ENCODE data around the genes KLHL18 and UCN2.

GRCh38 chr3:47188057-47188256 is 24.0 kb upstream of the SETD2 start:
- PRO-cap, result no peak

- PRO-cap, result no peak
These were observed 2.0 kb downstream of the KIF9 start for GRCh38 chr3:47280453-47281178.

- PRO-cap, result bidirectional peak, plus-strand start at chr3:47282946, minus-strand start at chr3:47282889; bidirectional peak, plus-strand start at chr3:47283282, minus-strand start at chr3:47283106
These were observed at the start of gene KLHL18 for GRCh38 chr3:47282386-47283616. KLHL18 (plus strand) TSS chr3:47282944.

GRCh38 chr3:47481755-47482802 is 6.3 kb upstream of the SCAP start:
- PRO-cap, result no peak

DNA sequence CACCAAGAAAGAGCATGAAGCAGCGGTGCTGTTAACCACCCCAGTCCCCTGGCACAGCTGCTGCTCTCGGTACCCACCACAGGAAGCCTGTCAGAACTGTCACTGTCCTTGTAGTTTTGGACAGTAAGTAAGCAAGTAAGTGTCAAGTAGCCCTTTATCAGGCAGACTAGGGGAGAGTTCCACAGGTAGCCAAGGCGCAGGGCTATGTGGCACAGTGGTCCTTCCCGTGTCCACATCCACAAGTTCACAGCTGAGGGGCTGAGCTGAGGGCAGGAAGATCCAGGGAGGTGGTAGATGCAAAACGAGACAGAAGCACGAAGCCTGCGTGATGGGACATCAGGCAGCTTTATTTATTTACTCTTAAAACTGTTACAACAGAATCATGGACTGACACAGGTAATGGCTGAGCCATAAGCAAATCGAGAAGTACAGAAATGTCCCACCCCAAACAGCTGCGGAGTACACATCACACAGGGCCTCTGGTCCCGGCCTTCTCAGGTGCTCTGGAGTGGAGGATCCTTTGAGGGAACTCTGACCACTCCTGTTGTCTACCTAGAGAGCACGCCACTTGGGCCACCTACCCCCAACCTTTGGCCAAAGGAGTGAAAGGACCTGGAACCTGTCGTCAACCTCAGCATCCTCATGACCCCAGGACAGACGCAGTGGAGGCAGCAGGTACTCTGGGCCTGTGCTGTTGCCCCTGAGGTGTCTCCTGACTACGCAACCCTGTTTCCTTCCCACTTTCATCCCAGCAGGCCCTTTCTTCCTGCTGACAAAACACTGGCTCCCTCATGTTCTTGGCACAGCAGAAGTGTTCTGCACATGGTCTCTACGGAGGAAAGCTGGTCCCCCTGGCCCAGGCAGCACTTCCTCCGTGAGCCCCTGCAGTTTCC is 47.7 kb downstream of the DHX30 start:
- PRO-cap, result no peak

GRCh38 chr3:47851262-47851770 is 48.4 kb downstream of the DHX30 start:
- PRO-cap, result no peak

- PRO-cap, result no peak
These were observed 89.2 kb downstream of the DHX30 start for GRCh38 chr3:47891803-47892873.

DNA sequence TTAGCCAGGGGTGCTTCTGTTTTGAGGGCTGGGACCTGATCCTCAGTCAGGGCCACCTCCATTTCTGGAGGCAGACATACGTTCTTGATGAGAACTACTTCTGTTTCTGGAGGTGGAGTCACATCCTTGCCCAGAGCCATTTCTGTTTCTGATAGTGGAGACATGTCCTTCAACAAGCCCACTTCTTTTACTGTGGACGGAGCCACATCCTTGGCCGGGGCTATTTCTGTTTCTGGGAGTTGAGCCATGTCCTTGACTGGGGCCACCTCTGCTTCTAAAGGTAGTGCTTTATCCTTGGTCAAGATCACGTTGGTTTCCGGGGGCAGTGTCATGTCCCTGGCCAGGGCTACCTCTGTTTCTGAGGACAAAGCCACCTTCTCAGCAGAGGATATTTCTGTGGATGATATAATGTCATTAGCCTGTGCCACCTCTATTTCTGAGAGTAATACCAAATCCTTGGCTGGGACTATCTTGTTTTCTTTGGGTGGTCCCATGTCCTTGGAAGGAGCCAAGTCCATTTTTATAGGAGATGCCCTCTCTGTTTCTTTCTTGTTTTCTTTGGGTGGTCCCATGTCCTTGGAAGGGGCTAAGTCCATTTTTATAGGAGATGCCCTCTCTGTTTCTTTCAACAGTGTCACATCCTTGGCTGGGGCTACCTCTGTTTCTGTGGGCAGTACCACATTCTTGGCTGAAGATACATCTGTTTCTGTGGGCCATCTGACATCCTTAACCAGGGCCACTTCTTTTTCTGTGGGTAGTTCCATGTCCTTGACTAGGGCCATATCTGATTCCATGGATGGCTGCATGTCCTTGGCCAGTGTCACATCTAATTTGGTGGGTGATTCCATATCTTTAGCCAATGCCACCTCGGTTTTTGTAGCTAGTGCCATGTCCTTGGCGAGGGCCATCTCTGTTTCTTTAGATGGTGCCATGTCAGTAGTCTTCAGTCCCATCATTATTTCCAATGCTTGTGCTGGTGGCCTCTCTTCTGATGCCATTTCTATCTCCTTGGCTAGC is 99.8 kb downstream of the MAP4 start:
- PRO-cap, result no peak

- PRO-cap, result no peak
These were observed 2.7 kb upstream of the MAP4 start for GRCh38 chr3:48018826-48019374.

DNA sequence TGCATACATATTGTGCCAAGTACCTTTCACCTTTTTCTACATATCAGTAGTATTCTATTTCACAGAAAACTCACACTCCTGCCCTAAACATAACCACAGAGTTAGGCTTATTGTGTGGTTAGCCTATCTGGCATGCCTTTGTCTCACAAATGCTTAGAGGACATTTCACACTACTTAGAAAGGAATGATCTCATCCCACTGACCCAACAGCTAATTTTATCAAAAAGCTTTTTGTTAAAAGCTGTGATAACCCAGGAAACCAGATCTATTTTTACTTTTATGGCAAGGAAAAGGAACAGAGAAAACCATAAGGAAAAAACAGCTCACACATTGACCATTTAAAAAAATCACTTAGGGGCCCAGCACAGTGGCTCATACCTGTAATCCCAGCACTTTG is 17.8 kb upstream of the MAP4 start:
- PRO-cap, result no peak

- PRO-cap, result no peak
These were observed 57.8 kb downstream of the CDC25A start for GRCh38 chr3:48130192-48131061.

GRCh38 chr3:48301830-48302328 is 712 bp upstream of the NME6 start:
- PRO-cap, result no peak

- PRO-cap, result bidirectional peak, plus-strand start at chr3:48429445, minus-strand start at chr3:48429344
These were observed 649 bp downstream of the PLXNB1 start for GRCh38 chr3:48429195-48429678.

- PRO-cap, result no peak
These were observed at the start of gene UCN2 for GRCh38 chr3:48563355-48564598. UCN2 (minus strand) TSS chr3:48563781.

GRCh38 chr3:48695148-48695910 is 9.6 kb upstream of the NCKIPSD start:
- PRO-cap, result no peak

- PRO-cap, result no peak
These were observed 22.2 kb upstream of the IP6K2 start for GRCh38 chr3:48739011-48739825.

DNA sequence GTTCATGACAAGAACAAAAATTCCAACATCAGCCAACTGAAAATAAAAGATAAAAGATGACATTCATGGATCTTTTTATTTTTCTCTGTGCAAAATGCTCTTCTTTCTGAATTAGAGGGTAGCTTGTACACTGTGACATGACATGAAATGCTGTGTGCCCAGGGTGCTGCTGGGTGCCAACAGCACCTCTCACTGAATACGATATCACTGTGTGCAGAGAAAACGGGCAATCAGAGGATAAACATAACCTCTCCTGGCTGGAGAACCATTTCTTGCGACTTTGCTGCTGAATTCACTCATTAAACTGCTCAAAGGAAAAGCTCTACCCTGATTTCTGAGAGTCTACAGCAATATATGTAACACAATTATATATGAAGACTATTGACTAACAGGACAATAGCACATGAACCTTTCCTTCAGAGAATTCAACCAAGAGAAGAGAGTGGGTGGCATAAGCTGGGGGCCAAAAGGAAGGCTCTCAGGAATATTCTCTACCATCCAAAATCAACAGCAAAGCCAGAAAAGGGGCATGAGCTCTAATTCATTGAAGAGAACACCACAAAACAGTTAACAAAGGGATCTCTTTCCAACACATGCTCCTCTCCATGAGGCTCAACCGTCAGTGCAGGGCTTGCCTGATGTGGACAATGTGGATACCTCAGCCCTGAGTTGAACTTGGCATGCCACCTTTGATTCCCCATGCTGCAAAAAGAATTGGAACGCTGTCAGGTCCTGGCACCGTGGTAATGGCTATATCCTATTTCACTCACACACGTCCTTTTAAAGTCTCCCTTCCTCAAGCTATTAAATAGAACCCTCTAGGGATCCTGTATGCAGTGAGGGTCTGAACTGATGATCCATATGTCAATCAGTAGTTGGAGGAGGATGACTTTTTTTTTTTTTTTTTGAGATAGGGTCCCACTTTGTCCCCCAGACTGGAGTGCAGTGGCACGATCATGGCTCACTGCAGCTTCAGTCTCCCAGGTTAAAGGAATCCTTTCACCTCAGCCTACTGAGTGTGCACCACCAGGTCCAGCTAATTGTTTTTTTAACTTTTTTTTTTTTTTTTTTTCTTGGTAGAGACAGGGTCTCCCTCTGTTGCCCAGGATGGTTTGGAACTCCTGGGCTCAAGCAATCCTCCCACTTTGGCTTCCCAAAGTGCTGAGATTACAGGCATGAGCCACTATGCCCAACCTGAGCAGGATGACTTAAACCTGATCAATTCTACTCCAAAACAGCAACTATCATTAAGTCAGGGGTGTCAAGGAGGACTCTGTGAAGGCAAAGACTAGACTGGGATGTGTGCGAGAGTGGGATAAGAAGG is 30.7 kb upstream of the IP6K2 start:
- PRO-cap, result no peak

DNA sequence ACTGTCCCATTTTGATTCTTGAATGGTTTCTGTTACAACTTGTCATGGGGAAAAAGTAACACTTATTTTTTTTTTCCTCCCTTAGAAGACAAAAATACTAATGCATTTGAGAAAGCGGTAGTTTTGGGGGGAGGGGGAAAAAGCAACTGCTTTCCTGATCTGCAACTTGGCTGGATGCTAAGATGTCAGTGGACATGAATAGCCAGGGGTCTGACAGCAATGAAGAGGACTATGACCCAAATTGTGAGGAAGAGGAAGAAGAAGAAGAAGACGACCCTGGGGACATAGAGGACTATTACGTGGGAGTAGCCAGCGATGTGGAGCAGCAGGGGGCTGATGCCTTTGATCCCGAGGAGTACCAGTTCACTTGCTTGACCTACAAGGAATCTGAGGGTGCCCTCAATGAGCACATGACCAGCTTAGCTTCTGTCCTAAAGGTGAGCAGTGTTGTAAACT is 8.8 kb downstream of the ARIH2 start:
- PRO-cap, result no peak

- PRO-cap, result bidirectional peak, plus-strand start at chr3:49006773, minus-strand start at chr3:49006631
These were observed 718 bp upstream of the WDR6 start for GRCh38 chr3:49006468-49006878.

DNA sequence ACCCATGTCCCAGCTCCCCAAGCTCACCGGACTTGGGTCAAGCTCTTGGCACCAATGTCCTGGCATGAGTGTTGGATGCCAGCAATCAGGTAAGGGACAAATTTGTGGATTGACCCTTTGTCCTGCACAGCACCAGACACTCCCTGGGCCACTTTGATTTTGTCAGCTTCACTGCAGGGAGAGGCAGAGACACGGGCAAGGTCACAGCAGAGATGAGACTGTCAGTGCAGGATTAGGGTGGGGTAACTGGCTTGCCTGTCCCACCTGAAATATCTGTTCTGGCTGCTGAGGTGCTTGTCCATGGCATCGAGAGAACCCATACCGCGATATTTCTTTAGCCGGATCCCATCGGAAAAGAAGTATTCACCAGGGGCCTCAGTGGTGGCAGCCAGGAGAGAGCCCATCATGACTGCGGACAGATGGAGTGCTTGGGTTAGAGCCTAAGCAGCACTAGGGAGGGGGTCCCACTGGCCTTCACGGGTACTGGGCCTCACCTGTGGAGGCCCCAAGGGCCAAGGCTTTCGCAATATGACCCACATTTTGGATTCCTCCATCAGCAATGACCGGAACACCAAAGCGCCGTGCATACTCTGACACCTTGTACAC is 2.8 kb downstream of the NDUFAF3 start:
- PRO-cap, result no peak

Data from progenitor cell of endocrine pancreas (in vitro differentiated cells).